Daoy (cell line): ENCODE measurements around the gene PUS10.

DNA sequence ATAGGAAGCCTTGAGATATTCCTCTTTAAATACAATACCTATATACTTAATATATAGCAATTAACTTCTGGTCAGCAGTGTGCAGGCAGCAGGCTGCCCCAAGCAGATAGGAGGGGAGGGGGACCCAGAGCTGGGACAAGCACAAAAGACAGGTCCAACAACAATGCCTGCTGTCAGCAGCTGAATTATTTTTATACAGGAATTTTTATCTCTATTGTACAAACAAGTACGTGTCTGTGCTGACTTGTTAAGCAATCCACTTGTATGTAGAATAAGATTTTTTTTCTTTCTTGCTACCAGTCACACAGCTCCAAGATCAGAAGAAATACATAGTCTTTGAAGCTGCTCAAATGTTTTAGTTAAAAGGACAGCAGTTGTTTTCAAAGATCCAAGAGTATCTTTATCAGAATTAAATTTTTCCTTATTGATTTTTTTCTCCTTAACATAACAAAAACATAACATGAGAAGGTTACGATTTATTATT is 16.7 kb downstream of the BCL11A start:
- RAMPAGE, long total RNA, result no peak

DNA sequence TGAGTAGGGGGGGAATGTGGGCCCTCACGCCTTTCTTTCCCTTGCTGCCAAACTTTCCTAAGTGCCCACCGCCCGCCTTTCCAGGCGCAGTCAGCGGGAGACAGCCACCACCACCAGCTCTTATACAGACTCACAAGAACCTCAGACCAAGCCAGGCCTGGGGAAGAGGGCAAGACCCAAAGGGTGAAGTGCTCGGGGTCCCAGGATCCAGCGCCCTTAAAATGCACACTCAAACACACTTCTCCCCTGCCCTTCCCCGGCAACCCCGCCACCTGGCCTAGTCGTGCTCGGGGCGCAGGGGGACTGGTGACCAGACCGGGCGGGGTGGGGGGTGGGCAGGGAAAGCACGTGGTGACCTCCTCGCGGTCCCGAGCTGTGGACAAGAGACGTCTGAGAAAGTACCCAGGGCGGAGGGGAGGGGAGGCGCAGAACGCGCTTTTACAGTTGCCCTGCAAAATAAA is 2.3 kb downstream of the BCL11A start:
- RAMPAGE, long total RNA, result no peak

DNA sequence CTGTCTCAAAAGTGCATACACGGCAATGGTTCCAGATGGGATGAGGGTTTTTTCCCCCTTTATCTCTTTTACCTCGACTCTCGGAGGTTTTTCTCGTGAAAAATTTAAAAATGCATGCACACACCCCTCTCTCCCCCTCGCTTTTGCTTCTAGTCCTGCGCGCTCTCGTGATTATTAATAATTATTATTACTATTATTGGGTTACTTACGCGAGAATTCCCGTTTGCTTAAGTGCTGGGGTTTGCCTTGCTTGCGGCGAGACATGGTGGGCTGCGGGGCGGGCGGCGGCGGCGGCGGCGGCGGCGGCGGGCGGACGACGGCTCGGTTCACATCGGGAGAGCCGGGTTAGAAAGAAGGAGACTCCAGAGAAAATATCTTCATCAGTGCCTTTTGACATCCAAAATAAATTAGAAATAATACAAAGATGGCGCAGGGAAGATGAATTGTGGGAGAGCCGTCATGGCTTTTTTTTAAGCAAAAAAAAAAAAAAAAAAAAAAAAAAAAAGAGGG is 392 bp downstream of the BCL11A start:
- RAMPAGE, long total RNA, result no peak

- RAMPAGE, long total RNA, result no peak
These were observed 2.0 kb upstream of the BCL11A start for GRCh38 chr2:60555409-60555814.

- RAMPAGE, long total RNA, result no peak
These were observed 67.5 kb downstream of the REL start for GRCh38 chr2:60948841-60949385.

GRCh38 chr2:61017783-61018467 is at the start of gene PUS10:
Gene PUS10, minus strand, starts transcription at chr2:61018255.
- RAMPAGE, long total RNA, result no peak

DNA sequence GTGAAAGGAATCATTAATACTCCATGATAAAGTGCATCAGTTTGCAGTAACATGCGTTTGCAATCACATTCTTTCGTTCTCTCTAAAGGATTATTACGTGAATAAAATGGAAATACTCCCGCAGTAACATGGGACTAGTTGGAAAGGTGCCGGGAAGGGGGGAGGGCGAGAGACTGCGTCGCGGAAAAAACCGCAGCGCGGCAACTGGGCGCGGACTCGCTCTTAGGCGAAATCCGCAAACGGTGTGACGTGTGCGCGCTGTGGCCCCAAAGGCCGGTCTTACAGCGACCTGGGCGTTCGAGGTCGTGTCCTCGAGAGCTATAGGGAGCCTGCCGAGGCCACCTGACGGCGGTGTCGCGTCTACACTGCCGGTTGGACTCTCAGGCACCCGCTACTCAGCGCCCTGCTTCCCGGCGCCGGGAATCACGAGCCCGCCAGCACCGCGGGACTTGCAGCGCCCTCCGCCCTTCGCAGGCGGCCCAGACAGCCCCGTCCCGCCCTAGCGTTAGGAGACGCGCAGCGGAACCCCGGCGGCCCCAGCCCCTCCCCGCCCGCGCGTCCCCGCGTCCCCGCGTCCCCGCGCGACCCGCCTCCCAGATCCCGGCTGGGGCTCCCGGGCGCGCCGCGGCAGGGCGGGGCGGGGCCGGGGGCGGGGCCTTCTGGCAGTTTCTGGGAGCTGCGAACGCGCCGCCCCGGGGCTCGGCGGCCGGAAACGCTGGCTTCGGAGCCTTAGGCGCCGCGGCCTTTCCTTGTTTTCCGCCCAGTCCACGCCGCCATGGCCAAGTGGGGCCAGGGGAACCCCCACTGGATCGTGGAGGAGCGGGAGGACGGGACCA is 15.0 kb downstream of the C2orf74 start:
- RAMPAGE, long total RNA, result no peak

DNA sequence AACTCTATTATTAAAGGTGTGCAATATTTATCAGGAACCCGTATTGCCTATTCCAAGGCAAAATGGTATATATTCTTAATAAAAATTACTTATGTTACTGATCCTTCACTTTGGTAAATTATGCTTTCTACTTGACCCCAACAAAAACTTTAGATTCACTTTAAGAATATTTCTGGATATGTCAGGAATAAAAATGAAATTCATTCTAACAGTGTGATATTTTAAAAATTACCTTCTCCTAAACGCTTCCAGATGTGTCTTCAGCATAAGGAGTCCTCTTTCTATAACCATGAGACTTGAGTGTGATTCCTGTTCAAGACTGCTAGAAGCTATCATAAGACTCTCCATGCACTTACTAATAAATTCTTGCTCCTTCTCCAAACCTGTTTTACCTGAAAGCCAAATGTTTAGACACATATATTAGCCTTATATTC is 152.4 kb downstream of the C2orf74 start:
- RAMPAGE, long total RNA, result no peak

- RAMPAGE, long total RNA, result no peak
These were observed 7.0 kb downstream of the XPO1 start for GRCh38 chr2:61530825-61531887.

GRCh38 chr2:61538413-61538933 is 317 bp upstream of the XPO1 start:
- RAMPAGE, long total RNA, result no peak

- RAMPAGE, long total RNA, result no peak
These were observed 143.2 kb downstream of the FAM161A start for GRCh38 chr2:61710747-61711038.

DNA sequence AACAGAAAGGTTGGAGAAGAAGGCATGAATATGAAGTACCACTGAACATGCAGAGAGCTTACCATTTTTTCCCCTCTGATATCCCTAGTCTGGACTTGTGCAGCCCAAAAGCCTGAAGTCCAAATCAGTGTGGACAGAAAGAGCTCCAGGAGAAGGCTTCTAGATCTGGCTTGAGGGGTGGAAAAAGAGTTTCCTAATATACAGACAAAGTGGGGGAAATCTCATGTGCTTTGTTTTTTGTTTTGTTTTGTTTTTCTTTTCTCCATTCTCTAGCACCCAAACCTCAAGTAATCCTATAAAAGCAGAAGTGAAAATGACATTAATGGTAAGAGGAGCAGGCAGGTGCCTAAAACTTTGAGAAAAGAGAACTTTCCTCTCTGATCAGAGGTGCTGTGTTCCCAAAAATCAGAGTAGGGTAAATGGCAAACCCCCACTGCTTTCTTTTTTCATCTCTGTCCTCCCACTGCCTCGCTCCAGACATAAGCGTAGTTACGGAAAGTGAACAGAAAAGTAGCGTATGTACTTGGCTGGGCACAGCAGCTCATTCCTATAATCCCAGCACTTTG is 77.9 kb downstream of the FAM161A start:
- RAMPAGE, long total RNA, result no peak

DNA sequence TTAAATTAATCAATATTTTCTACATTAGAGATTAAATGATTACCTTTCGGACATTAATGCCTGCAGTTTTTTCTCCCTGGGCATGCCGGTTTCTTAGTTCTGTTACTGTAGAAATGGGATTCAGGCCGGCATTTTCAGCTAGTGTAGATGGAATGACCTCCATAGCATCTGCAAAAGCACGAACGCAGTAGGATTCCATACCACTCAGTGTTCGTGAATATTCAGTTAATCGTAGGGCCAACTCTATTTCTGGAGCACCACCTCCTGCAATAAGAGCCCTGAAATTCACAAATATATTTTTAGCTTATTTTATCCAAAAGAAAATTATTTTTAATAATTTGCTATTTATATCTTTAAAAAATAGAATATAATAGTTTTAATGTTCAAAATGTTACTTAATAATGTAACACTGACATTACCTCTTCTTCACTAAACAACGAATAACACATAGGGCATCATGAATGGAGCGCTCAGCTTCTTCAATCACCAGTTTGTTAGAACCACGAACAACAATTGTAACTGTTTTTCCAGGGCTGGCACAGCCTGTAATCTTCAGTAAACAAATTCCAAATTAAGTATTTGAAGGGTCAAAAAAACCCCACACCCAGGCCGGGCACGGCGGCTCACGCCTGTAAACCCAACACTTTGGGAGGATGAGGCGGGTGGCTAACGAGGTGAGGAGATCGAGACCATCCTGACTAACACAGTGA is 16.3 kb downstream of the CCT4 start:
- RAMPAGE, long total RNA, result no peak

GRCh38 chr2:62138765-62139198 is 57.1 kb upstream of the B3GNT2 start:
- RAMPAGE, long total RNA, result no peak

GRCh38 chr2:62195119-62195582 is 764 bp upstream of the B3GNT2 start:
- RAMPAGE, long total RNA, result no peak

GRCh38 chr2:62196240-62197303 is 657 bp downstream of the B3GNT2 start:
- RAMPAGE, long total RNA, result no peak

GRCh38 chr2:62200132-62200637 is 4.3 kb downstream of the B3GNT2 start:
- RAMPAGE, long total RNA, result no peak

GRCh38 chr2:62213633-62214627 is 18.0 kb downstream of the B3GNT2 start:
- RAMPAGE, long total RNA, result no peak

- RAMPAGE, long total RNA, result no peak
These were observed 96.3 kb downstream of the B3GNT2 start for GRCh38 chr2:62292174-62292701.

DNA sequence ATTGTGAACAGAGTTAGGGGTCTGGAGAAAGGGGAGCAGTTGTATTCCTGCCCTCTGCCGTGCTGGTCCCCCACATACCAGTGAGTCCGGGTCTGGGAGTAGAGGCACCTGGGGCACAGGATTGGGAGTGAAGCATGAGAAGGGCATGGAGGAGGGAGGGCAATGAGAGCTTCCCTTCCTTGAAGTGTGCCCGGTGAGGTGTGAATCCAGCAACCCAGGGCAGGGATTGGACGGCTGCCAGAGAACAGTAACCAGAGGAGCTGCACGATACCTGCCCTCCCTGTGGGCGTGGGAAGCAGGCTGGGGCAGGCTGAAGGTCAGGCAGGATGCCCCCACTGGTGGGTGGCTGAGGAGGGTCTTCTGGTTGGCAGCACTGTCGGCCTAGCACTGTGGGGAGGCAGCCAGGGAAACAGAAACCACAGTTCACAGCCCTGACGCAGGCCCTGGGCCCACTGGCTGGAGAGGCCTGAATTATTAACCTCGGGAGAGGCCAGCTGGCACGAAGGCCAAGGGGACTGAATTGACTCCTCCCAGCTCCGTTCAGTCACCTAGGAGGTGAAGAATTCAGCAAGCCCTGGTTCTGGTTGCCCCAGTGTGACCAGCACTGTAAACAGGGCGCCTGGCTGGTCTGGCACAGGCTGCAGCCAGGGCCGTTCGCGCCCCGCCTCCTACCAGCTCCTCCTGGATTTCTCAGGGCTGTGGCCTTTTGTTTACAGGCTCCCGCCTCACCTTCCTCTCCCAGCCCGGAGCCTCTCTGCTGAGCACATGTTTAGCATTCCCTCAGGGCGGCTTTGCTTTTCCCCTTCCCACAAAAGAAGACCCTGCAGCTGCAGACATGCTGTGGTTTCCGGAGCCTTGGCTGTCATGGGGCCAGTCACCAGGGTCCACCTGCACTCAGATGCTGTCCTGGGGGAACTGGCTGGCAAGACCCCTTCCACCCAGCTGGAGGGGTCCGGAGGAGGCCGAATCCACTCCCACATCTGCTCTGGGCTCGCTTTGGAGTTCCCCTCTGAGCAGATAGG is 97.7 kb downstream of the B3GNT2 start:
- RAMPAGE, long total RNA, result no peak